ENCODE results near the genes NDUFAF5 and FLRT3.

DNA sequence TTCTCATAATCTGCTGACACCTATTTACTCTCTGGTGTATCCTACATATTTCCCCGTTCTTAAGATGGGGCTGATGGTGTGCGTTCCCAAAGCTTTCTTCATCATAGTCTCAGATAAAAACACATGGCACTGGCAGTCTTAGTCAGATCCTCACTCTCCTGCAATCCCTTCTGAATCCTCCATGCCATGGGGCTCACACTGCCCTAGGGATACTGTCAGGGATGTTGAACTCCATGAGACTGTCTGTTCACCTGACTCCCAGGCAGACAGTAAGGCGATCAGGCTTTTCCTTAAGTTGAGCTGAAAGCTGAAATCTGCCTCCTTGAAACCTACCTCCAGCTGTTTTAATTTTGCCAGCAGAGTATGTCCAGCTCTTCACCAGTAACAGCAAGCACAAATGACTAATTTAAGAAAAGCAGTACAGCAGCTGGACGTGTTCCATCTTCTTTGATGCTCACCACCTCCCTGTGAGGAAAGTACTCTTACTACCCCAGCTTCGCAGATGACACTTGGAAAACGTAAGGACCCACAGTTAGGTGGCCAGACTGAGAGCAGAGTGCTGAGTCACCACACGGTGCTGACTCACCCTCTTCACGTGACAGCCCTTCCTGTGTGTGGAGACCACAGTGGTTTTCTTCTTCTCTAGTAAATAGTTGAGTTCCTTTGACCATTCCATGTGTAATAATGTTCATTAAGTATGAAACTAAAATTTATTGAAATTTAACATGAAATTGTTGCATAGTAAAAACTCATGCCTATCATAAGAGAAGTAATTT lies 76.3 kb downstream of the SLX4IP start:
- RRBS = no CpG with 5 or more reads among the region's 8 CpGs

GRCh38 chr20:10521103-10521659 lies 86.1 kb downstream of the SLX4IP start:
- RRBS = no CpG with 5 or more reads among the region's 4 CpGs

DNA sequence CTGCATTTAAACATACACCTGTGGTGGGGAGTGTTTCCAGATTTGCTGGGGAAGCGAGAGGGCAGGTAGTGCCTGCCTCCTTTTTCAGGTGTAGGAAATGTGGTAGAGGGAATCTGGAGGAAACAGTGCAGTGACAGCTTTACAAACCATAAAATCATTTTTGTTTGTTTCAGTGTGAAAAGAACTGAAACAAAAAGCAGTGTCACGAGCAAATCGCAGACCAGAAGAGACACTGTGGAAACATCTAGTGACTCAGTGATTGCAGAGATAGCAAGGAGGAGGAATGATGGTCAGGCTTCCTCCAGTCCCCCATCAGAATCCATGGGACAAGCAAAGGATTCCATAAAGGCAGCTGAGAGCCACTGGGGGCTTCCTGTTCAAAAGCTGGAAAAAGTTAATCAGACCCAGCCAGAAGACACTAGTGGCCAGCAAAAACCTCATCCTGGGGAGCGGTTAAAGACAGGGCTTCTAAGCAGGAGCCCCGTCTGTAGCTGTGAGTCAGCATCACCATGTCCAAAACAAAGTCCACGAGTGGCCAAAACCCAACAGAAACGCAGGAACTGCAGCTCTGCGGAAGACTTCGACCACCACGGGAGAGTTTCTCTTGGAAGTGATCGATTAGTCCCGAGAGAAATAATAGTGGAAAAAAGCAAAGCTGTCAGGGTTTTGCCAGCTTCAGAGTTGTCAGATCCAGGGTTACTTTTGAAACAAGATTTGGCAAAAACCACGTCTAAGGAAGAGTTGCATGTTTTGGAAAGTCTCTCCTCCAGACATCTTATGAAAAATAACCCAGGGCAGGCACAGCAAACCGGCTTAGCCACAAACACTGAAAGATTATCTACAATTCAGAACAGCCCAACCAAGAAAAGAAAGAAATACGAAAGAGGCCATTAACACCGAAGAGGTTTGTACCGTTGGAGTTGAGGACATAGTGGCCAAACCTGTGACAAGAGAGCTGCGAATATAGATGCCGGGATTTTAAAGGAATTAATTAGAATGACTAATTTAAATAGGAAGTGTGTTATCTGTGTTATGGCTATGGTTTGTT lies 51.0 kb downstream of the JAG1 start:
- RRBS = 74% methylated on average over 1 of the region's 19 CpGs

GRCh38 chr20:10640784-10641405 lies 32.9 kb downstream of the JAG1 start:
- RRBS = no CpG with 5 or more reads among the region's 17 CpGs

- RRBS = 3% methylated on average over 13 of the region's 90 CpGs
Measured at GRCh38 chr20:10674299-10675401, 851 bp upstream of the JAG1 start.

DNA sequence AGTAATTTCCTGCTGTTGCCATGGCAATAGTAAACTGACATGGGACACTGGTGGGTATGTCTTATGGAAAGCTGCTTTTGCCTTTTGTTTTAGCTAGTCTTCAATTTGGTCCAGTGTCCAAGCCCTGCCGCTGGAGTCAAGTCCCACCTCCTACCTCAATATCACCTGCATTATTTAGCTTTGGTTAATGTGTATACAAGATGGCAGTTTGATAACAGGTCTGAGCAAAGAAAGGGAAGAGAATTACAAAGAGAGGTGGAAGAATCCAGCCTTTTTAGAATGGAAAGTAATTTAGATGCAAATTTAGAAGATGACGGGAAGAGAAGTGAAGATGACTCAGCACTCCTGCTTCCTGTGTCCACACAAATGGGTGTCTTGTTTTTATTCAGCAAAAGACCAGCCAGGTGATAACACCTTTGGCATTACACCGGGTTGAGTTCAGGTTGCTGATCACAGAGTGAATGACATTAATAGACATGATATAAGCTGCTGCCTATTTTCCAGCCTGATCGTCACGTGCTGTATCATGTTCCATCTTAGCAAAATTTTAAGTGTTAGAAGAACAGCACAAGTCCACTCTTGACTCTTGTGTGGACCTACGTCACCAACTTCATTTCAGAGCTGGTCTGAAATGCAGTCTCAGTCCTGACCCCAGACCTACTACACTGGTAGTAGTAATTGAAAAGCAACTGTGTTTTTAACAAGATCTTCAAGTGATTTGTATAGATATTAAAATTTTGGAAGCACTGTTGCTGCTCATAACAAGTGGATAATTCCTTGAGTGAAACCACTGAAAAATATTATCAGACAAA lies 110.5 kb upstream of the JAG1 start:
- RRBS = no CpG with 5 or more reads among the region's 6 CpGs

DNA sequence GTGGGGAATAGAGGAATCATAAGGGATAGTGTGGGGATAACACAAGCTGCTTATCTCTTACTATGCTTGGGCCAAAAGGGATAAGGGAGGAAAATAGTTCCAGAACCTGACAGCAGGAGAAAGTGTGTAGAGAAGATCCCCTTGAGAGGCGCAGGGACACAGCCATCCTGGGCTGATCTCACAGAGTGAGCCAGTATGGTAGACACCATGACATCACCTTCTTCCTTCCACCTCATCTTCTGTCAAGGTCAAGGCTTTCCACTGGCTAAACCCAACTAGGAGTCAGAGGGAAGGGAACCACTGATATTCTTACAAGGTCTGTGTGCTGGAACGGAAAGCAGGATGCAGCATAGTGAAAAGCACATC lies 423.7 kb upstream of the JAG1 start:
- RRBS = no CpG with 5 or more reads among the region's 2 CpGs

DNA sequence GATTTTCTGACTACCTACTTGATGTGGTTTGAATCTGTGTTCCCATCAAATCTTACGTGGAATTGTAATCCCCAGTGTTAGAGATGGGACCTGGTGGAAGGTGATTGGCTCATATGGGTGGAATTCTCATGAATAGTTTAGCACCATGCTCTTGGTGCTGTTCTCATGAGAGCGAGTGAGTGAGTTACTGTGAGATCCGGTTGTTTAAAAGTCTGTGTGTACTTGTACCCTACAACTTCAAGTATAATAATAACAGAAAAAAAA lies 111.3 kb upstream of the BTBD3 start:
- RRBS = no CpG with 5 or more reads among the region's 3 CpGs

DNA sequence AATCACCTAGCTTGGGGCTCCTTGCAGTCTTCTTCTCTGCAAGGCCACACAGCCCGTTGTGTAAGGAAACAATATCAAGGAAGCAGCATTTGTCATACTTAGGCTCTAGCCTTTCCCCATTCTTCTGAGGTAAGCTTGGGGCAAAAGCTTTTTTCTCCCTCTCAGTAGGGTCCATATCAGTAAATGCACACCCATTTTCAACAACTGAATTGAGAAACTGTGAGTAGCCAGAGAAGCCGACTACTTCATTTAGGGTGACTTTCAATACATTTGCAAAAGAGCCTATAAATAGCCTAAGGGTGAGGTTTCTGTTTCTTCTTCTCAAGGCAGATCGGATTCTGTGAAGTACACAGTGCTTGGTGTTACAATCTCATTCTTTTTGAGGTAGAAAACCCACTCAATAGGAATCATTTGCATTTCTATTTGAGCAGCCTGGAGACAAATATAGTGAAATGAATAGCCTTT lies 61.7 kb downstream of the BTBD3 start:
- RRBS = no CpG with 5 or more reads among the region's 3 CpGs

GRCh38 chr20:12048332-12048531 lies 130.5 kb downstream of the BTBD3 start:
- RRBS = no CpG with 5 or more reads among the region's 1 CpG

DNA sequence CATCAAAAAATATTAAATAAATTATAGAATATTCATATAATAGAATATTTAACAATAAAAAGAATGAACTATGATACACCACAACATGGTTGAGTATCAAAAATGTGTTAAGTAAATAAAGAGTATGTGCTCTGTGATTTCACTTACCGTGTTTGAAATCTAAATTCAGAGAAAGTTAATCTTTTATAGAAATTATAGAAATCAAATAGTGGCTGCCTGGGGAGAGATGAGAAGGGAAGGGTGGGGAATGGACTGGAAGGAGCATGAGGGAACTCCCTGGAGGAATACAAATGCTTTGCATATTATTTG lies 30.9 kb upstream of the SPTLC3 start:
- RRBS = no CpG with 5 or more reads among the region's 1 CpG

GRCh38 chr20:13430122-13430665 lies 208.5 kb downstream of the TASP1 start:
- RRBS = no CpG with 5 or more reads among the region's 10 CpGs

- RRBS = no CpG with 5 or more reads among the region's 3 CpGs
Measured at GRCh38 chr20:13491763-13492574, 146.8 kb downstream of the TASP1 start.

GRCh38 chr20:13754121-13754702 lies 30.5 kb downstream of the ESF1 start:
- RRBS = no CpG with 5 or more reads among the region's 2 CpGs

- RRBS = 4% methylated on average over 9 of the region's 63 CpGs
Measured at GRCh38 chr20:13784758-13785880, at the start of gene NDUFAF5. Gene NDUFAF5, plus strand, starts transcription at chr20:13785028.

DNA sequence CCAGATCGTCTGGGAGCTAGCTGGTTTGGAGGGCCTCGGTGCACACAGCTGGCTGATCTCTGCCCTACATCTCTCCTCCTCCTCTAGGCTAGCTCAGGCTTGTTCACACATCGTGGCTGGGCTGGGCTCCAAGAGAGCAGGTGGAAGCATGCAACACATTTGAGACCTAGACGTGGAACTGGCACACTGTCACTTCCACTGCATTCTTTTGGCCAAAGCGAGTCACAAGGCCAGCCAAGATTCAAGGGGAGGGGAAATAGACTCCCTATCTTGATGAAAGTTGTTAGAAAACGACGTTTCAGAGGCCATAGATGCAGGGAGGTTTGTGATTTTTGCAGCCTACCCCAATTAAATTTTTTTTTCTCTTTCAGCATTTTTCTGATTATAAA lies 16.0 kb downstream of the NDUFAF5 start:
- RRBS = no CpG with 5 or more reads among the region's 7 CpGs

DNA sequence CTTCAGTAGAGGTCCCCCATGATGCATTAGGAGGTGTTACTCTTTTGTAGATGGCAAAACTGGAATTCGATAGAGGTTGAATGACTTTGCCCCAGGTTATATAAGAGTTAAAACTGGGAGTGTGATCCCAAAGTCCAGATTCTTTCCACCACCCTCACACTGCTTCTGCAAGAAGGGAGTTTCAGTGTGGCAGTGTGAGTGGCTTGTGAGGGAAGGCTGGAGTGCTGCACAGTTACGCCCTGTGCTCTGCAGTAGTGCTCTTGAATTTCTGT lies 29.8 kb downstream of the NDUFAF5 start:
- RRBS = no CpG with 5 or more reads among the region's 2 CpGs

DNA sequence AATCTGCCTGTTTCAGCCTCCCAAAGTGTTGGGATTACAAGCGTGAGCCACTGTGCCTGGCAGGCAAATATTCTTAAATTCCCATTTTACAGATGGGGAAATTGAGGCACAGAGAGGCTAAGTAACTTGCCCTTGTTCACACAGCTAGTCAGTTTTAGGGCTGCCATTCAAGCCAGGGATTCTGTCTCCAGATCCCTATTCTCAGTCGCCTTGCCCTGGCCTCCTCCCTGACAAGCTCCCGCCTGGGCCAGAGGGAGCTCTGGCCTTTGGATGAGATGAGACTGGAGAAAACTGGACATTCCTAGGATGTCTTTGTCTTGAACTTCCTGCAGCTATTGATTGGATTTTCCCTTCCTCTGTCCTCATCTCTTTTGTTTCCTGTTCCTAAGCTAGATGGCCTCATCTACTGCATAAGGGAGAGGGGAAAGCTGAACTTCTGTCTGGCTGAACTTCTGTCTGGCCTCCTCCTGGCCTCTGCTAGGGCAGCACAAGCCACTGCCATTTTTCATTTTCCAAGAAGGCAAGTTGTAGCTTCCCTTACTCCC lies 90.6 kb downstream of the NDUFAF5 start:
- RRBS = no CpG with 5 or more reads among the region's 3 CpGs

DNA sequence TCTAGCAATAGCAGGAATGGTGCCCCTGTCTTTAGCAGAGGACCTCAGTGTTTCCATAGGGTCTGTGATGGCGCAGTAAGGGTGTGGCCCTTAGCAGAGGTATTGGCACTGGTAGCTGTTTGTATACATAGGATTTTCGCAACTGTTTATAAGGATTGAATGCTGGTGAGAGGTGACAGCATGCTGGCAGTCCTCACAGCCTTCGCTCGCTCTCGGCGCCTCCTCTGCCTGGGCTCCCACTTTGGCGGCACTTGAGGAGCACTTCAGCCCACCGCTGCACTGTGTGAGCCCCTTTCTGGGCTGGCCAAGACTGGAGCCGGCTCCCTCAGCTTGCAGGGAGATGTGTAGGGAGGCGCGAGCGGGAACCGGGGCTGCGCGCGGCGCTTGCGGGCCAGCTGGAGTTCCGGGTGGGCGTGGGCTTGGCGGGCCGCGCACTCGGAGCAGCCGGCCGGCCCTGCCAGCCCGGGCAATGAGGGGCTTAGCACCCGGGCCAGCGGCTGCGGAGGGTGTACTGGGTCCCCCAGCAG lies 111.2 kb downstream of the FLRT3 start:
- RRBS = no CpG with 5 or more reads among the region's 30 CpGs

DNA sequence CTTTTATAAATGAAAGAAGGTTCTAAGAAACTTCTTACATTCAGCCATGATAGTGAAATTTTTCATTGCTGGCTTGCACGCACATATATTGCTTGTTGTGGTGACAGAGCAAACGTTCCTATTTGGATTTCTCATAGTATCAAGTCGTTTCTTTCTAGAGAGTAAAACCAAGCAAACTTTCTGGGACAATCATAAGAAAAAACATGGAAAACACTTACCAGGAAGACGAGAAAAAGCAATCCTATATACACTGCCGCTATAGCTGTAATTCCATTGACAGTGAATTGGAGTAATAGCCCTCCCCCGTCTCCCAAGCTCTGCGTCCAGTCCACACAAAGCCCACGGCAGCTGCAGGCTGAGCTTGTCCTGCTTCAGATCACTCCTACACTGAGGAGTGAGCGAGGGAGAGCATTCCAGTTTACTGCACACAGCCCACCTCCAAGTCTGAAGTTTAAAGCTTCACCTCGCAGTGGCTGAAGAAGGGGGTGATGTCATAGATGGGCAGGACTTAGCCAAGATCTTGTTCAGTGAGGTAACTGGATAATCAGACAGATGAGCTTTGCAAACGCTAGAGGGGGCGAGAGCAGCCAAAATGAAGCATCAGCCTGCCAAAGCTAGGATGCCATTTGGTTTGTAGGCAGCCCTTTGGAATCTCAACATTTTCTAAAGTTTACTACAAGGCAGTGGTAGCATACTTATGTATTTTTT lies at the start of gene FLRT3:
FLRT3 (minus strand) TSS at position 427 of the 708 bp plus-strand sequence.
- RRBS = no CpG with 5 or more reads among the region's 12 CpGs